ENCODE results near the genes RPS27A, MTIF2, CCDC88A and PAPOLG.

- PRO-cap, result no peak
- RAMPAGE, long total RNA, 2 experiments, result no peak in any of the 2 experiments
These were observed 84.3 kb downstream of the RTN4 start for GRCh38 chr2:54965803-54966586.

DNA sequence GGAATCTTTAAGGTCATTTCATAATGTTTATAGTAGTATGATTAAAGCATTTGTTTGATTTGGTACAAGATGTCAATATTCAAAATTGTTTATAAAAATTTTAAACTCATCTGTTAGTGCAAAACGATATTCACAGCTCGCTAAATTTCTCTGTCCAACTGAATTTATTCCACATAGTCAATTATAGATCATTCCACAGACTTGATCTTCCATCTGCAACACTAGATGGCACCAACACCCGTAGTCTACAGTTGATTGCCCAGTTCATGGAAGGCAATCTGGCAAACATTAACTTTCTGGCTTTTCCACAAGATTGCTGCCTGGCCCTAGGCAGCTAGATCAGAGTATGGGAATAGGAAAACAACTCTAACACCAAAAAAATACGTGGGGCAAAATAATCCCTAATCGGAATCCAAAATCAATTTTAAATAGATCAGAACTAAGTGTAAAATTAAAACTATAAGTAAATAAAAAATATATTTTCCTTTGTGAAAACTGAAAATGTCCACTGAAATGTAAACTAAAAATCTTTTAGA is 35.3 kb downstream of the RTN4 start:
- PRO-cap, result no peak
- RAMPAGE, long total RNA, 2 experiments, result no peak in any of the 2 experiments

DNA sequence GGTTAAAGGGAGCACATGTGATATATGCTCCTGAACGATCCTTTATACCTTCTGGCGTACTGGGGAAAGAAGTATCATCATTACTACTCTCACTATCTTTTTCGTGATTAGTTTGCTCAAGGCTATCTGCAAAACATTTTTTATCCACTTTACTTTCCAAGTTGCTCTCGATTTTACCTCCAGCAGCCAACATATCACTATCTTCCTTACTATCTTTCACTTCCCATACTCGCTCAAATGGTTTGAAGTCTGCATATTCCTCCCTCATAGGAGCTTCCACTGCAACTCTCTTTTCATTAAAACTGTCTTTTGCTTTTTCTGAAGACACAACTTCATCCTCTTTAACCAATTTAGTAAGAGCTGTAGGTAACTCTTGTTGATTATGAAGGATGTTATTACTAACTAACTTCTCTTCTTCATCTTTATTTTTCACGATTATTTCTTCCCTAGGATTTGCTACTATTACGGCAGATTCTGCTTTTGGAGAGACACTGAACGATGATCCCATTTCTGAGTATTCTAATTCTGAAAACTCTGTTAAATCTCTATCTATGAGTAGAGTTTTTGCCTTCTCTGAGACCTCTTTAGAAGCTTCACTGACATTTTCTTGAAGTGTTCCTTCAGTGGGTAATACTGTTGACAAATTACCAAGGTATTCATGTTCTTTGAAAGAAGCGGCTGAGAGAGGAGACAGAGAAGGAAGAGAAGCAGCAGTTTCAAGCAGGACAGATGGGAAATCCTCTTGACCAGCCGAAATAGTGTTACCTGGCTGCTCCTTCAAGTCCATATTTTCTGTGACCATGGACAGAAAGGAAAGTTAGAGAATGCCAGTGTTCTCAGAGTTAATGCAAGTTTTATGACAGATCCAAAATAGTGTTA is 23.3 kb downstream of the RTN4 start:
- PRO-cap, result no peak
- RAMPAGE, long total RNA, 2 experiments, result no peak in any of the 2 experiments

DNA sequence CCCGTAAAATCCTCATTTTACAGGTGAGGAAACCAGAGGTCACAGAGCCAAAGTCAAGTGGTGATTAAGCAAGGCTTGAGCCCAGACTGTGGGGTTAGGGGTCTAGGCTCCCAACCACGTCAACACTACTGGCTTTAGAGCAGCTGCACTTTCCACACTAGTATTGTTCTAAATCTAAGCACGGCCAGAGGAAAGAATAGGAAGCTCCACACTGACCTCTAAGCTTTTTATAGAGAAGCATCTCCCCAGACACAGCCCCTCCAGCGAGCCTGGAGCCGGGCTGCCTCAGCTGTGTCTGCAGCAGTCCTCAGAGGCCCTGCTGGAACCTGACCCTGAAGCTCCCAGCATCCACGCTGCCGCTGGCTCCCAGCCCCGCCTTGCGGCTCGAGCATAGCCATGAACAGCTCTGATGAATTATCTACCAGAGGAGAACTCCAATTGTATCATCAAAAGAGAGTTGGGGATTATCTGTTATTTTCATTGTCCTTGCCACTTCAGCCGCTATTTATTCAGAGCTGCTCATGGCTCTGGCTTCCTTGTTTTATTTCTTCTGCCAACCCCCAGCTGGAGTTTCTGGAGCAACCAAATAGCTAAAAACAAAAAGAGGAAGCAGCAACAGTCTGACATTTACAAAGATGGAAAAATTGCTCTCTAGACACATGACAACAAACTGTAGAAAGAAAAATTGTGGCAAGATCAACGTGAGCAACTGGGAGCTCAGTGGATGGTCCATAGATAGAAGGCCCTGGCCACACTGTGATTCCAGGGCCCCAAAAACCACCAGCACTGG is 62.2 kb upstream of the RTN4 start:
- PRO-cap, result no peak
- RAMPAGE, long total RNA, 2 experiments, result no peak in any of the 2 experiments

DNA sequence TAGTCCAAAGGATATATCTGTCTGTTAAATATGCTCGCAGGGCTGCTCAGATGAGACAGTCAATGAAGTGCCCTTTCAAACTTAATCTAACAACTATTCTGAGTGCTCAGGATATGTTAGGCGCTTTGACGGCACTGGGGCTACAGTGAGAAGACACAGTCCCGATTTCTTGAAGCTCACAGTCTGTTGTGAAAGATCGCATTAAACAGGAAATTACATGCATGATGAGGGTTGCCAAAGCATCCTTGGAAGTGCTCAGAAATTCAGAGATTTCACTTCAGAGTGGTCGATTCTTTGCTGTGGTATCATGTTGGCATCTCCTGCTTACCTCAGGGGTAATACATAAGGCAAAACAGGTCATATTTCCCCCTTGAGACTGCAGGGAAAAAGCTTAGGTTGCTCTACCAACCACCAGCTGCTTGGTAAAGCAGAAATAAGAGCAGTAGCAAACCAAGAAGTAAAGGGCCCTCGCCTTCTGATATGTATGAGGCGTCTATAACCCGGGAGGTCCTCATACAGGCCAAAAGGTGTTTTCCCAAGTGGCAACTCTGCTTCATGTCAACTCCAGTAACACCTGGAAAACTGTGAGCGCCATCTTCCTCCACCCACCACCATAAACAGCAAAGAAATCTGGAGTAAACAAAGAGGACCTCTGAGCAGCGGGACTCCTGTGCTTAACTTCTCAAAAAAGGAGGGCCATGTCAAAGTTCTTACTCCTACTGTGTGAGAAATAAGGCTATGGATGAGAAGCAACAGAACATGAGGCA is 79.5 kb downstream of the CLHC1 start:
- PRO-cap, result no peak
- RAMPAGE, long total RNA, 2 experiments, result no peak in any of the 2 experiments

DNA sequence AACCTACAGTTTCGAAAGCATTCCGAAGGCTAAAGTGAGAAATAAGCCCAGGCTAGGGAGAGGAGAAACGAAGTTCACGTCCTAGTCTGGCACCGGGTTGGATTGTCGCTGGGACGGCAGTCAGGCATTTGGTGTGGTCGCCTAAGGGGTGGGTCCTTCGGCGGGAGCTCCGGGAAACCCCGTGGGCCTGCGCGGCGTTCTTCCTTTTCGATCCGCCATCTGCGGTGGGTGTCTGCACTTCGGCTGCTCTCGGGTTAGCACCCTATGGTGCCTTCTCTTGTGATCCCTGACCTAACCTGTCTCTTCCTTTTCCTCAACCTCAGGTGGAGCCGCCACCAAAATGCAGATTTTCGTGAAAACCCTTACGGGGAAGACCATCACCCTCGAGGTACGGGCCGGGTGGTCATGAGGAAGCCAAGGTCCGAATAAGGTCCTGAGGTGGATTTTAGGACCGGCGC is at the start of gene RPS27A:
RPS27A (plus strand) TSS at position 204 of the 458 bp plus-strand sequence.
- PRO-cap, result bidirectional peak, plus-strand start at position 210 of the sequence, minus-strand start at position 104 of the sequence
- RAMPAGE, long total RNA, 2 experiments, result start-site peak on the plus strand in 2 of 2 experiments, centred at positions 213 to 214 of the sequence, 1,598 to 2,157 reads per replicate

DNA sequence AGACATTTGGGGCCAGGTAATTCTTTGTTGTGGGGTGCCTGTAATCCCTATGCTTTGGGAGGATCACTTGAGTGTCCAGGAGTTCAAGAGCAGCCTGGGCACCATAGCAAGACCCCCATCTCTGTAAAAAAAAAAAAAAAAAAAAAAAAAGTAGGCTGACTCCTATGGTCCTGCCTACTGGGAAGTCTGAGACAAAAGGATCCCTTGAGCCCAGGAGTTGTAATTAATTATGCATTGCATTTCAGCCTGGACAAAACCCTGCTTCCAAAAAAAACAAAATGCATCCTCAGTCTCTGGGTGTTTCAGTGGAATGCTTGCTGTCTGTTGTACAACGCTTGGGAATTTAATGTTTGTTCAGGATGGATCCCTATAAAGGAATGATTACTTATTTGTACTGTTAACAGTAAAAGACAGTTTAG is 3.4 kb downstream of the RPS27A start:
- PRO-cap, result no peak
- RAMPAGE, long total RNA, 2 experiments, result no peak in any of the 2 experiments

DNA sequence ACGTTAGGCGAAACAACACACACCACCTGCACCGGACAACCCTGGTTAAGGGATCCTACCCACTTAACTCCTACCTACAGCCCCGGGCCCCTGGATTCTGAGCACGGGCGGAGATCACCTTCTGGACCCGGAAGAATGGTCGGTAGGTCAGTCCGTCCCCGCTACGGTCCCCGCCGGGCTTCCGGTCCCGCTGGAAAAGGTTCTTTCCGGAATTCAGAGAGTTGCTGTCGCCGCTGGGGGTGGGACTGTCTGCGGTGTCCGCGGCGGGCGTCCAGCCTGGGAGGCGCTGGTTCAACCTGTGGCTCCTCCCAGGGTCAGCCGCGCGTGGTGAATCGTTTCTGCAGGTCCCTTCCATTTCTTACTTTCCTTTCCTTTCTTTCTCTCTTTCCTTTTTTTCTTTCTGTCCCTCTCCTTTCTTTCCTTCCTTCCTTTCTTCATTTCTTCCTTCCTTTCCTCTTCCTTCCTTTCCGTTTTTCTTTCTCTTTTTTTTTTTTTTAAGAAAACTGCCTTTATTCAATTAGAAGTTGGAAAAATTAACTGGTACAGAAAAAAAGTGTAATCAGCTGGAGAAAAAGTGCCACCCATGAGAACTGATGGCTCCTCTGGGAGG is at the start of gene MTIF2:
MTIF2 (minus strand) TSS at position 137 of the 610 bp plus-strand sequence.
- PRO-cap, result bidirectional peak, plus-strand start at position 224 of the sequence, minus-strand start at position 137 of the sequence
- RAMPAGE, long total RNA, 2 experiments, result start-site peak on the minus strand in 2 of 2 experiments, centred at positions 129 to 147 of the sequence, 90 to 96 reads per replicate

GRCh38 chr2:55419150-55420054 is at the start of gene CCDC88A:
CCDC88A (minus strand) TSS chr2:55419856.
- PRO-cap, result bidirectional peak, plus-strand start at chr2:55420187, minus-strand start at chr2:55419837
- RAMPAGE, long total RNA, 2 experiments, result start-site peak on the minus strand in 1 of 2 experiments, at chr2:55419856-55419924 at its widest, 9 reads per replicate

DNA sequence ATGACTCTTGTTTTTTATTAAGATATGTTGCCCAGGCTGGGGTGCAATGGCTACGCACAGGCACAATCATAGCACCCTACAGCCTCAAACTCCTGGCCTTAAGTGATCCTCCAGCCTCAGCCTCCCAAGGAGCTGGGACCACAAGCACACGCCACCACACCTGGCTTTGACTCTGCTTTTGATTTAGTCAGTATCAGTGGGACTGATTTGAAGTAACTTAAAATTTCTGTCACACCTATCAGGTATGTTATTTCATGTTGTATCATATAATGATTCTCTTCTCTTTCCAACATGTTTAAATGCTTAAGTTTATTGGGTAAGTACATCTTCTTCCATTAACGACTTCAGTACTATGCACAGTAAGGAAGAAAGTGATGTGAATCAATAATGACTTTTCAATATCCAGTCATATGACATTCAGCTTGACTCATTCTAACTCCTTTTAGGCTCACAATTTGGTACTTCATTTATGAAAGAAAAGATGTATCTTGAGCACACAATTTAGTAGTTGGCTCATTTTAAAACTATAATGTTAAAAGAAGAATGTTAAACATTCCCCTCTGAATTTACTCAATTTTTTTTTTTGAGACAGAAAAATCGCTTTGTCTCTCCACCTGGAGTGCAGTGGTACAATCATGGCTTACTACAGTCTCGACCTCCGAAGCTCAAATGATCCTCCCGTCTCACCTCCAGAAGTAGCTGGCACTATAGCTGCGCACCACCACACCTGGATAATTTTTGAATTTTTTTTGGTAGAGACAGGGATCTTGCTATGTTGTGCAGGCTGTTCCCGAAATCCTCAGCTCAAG is 6.1 kb downstream of the PPP4R3B start:
- PRO-cap, result no peak
- RAMPAGE, long total RNA, 2 experiments, result no peak in any of the 2 experiments

GRCh38 chr2:59321885-59322343 is 1080.8 kb upstream of the FANCL start:
- PRO-cap, result no peak
- RAMPAGE, long total RNA, 2 experiments, result no peak in any of the 2 experiments

DNA sequence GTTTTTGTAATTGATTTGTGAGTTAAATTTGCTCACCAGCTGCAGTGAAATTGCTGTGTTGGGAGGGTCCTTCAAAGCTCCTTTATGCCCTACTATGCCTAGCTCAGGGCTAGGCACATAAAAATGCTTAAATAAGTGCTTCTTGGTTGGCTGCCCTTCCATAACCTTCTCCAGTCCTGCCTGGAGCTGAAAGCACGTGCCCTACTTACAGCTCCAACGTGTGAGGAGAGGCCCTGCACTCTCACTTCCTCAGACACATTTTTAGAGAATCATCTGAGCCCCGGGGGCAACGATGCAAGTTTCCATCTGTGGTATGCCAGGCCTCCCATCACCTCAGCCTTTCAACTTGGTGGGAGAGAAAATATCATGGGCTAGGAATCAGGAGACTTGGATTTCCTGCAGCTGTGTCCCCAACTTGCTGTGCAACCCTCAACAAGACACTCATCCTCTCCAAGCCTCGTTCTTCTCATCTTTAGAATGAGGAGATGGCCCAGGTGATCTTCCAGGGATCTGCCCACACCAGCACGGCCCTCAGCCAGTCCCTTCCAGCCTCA is 202.6 kb downstream of the BCL11A start:
- PRO-cap, result no peak
- RAMPAGE, long total RNA, 2 experiments, result no peak in any of the 2 experiments

- PRO-cap, result no peak
- RAMPAGE, long total RNA, 2 experiments, result no peak in any of the 2 experiments
These were observed 201.7 kb downstream of the BCL11A start for GRCh38 chr2:60351621-60352322.

DNA sequence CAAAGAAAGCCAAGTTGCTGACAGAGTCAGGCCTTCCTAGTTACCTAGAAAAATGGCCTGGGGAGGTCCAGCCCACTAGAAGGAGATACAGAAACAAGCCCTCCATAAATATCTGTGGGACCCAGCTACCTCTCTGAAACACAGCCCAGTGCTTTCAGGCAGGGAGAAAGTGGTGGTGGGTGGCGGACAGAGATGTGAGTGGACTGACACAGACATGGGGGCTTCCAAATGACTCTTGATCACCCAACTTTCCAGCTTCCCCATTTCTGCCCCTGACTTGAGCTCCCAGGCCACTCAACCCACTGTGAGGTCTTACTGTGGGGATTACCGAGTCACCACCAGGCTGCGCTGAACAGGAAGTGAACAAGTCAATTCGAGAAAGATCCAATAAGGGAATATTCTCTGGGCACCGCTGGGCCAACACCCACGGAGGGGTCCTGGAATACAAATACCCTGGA is 37.9 kb downstream of the BCL11A start:
- PRO-cap, result no peak
- RAMPAGE, long total RNA, 2 experiments, result no peak in any of the 2 experiments

DNA sequence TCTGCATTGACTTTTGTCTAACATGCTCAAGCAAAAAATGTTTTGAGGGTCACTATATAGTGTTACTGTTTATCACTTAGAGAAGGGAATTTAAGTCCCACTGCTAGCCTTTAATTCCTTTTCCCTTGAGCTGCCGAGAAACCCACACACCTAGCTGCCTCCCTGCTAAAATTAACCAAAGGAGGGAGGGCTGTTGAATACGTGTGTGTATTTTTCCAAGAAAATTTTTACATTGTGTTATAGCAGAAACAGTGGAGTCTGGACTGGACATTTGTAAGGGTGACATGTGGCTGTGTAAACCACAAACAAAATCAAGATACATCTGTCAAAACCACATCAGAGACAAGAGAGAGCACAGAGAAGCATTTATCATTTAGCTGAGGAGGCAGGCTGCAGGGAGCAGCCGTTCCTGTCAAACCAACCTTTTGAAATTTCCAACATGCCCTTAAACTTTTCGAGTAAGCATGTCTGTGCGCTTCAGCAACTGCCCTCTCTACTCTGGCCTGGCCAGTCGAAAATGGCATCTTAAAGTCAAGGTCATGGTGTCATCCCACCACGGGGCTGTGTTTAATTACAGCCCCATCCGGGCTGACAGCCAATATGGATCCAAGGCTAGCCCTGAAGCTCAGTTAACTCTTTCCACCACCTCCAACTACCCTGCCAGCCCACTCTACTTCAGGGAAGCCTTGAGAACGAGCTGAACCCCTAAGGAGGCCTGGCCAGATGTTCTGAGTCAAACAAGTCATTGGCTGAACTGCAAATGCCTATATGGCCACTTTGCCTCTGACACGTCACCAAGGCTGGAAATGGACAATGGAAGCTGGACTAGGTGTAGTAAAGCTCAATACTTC is 8.4 kb downstream of the BCL11A start:
- PRO-cap, result no peak
- RAMPAGE, long total RNA, 2 experiments, result no peak in any of the 2 experiments

DNA sequence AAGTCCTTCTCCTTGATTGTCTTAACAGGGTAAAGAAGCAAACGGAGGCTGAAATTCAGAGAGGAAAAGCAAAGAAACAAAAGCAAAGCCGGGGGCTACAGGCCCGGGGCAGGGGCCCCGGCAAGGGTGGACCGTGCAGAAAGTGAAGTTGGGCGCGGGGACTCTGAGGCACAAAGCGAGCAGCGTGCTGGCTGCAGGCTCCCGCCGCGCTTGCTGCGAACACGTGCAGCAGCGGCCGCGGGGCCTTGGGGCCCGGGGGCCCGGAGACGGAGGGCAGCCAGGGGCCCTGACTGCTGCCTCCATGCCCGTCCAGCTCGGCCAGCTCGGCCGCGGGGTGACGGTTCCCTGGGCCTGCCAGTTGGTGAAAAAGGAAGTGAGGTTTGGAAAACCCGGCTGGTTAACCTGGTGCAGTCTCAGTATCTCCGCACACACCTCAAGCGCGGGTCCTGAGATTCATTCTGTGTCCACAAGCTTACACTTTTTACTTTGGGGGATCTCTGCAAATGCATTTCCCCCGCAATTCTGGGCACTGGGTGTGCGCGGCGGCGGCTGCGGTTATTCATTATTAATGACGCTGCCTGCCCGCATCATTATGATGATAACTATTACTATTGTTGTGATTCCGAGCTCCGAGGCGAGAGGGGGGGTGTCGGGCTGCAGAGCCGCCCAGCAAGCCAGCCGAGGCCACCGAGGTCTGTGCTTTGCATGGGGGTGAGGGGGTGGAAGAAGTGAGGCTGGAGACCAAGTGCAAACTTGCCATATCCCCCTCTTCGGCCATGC is 3.9 kb downstream of the BCL11A start:
- PRO-cap, result unidirectional peak, plus-strand start at position 541 of the sequence
- RAMPAGE, long total RNA, 2 experiments, result no peak in any of the 2 experiments

GRCh38 chr2:60555409-60555814 is 2.0 kb upstream of the BCL11A start:
- PRO-cap, result no peak
- RAMPAGE, long total RNA, 2 experiments, result no peak in any of the 2 experiments

DNA sequence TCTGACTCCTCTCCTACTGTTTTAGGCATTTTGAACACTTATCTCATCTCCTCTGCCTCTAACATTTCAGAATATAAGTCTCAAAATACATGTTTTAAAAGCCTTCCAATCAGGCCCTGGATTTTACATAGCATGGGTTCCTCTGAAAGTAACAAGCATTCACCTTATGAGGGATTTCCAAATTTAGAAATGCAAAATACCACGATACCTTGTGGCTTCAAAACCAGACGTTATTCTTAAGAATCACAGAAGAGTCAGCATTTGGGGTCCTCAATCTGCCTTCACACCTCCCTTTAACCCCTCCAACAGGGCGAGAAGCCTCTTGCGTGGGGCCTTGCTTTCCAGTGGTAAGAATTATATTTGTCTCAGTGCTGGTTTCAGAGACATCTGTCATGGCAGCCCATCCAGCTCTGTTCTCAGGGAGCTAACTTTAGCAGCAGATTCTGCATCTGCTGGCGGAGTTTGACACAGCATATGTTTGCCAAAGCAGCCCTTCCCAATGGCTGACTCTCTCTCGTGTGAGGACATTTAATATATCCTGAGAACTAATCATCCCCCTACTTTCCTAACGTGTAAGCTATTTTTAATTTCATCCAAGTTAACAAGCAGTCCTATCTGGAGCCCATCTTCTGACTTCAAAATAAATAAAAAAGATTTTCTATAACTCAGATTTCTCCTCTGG is 91.4 kb upstream of the BCL11A start:
- PRO-cap, result no peak
- RAMPAGE, long total RNA, 2 experiments, result no peak in any of the 2 experiments

DNA sequence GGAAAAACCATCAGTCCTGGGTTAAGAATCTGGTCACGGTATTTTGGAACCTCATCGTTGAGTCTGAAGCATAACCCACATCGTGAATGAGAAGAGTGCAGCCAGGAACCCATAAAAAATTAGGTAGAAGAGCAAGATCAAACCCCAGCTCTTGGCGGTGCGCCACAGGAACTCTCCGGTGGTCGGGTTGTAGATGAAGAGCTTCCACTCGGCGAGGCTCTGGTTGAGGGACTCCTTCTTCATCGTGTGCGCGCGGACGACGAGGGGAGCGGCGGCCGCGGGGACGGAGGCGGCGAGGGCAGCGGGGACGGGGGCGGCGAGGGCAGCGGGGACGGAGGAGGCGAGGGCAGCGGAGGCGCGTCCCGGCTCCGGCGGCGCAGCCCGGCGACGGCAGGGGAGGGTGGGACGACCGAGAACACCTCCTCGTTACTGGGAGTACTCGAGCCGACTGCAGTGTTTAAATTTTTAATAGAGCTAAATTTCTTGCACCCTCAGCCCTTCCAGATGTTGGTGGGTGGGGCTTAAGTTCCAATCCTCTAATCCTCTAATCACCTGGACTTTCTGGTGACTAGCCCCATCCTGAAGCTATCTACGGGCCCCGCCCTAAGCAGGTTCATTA is 20.5 kb upstream of the PAPOLG start:
- PRO-cap, result no peak
- RAMPAGE, long total RNA, 2 experiments, result no peak in any of the 2 experiments

DNA sequence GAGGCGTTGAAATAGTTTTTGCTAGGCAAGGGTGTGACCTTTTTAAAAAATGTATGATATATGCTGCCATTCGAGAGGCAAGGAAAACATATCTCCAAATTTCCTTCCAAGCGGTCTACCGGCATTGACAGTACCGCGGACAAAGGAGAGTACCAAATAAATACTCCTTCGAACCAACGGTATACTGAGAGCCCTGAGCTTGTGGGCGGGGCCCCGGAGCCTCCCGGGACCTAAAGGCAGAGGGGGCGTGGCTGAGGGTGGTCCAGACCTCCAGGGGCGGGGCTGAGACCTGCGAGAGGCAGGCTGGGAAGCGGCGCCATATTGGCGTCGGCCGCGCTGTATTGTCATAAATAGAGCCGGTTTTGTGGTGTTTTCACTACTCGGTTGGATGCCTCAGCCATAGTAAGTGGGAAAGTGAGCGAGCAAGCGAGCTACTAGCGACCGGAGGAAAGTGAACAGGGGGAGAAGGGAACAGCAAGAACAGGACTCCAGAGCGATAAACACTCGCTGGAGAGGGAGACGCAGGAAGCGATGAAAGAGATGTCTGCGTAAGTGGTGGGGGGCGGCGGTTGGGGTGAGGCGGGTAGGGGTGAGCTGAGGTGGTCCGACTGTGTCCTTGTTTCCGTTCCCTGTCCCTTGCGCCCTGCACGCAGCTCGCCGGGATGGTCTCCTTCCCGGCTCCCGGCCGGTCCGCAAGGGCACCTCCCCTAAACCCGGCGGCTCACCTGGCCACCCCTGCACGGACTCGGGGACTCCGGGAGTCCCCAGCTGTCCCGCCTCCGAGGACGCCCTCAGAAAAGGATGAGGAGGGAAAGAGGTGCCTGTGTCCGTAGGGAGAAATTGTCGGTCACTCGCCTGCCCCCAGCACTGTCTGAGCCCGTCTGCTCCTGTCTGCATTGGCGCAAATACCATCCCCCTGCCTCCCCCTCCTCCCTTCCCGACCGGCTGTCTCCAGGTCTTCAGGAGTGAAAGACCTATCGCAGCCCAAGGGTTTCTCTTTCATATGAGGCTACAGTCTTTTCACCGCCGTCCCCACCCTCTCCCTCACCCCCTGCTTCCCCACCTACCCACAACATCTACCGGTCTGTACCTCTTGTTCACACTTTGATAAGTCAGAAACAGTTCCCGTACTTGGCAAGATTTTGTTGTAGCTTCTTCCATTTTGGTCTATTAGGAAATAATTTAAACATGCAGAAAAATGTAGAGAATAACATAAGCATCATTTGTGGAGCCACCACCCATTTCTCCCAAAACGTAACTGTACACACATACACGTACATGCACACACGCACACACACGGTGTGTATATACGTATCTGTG is at the start of gene PAPOLG:
PAPOLG (plus strand) TSS at position 321 of the 1,320 bp plus-strand sequence.
- PRO-cap, result bidirectional peak, plus-strand start at position 294 of the sequence, minus-strand start at position 201 of the sequence; unidirectional peak, minus-strand start at position 883 of the sequence
- RAMPAGE, long total RNA, 2 experiments, result start-site peak on the plus strand in 1 of 2 experiments, centred at position 312 of the sequence, 239 reads per replicate